Metastatic Breast Carcinoma in the Brain (tissue), 10 donors: Measurements from ENCODE around the gene PMVK.

DNA sequence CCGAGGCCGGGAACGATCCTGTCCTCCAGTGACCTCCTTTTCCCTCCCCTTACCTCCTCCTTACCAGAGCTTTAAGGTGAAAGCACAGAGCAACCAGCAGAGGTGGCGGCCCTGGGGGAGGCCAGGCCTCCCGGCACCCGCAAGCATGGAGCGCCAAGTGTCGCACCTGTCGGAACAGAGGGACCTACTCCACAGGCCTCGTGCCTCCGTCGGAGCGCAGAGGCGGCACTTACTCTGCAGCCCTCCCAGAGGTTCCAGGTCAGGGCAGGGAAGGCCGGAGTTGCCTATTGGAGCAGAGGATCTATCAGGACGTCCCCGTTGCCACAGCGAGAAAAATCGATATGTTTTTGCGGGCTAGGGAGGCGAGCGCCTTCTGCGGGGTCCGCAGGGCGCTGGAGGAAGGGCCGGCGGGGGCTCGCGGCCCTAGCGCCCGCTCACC lies 349 bp downstream of the JTB start:
- PRO-cap, 10 experiments = peak in 4 of 10 experiments; most common plus-strand start position 194 of the sequence (in 2); most common minus-strand start position 135 of the sequence (in 1)

- PRO-cap, 10 experiments = no peak in any of the 10 experiments
These were observed 2.2 kb downstream of the ATP8B2 start for GRCh38 chr1:154327498-154327928.

DNA sequence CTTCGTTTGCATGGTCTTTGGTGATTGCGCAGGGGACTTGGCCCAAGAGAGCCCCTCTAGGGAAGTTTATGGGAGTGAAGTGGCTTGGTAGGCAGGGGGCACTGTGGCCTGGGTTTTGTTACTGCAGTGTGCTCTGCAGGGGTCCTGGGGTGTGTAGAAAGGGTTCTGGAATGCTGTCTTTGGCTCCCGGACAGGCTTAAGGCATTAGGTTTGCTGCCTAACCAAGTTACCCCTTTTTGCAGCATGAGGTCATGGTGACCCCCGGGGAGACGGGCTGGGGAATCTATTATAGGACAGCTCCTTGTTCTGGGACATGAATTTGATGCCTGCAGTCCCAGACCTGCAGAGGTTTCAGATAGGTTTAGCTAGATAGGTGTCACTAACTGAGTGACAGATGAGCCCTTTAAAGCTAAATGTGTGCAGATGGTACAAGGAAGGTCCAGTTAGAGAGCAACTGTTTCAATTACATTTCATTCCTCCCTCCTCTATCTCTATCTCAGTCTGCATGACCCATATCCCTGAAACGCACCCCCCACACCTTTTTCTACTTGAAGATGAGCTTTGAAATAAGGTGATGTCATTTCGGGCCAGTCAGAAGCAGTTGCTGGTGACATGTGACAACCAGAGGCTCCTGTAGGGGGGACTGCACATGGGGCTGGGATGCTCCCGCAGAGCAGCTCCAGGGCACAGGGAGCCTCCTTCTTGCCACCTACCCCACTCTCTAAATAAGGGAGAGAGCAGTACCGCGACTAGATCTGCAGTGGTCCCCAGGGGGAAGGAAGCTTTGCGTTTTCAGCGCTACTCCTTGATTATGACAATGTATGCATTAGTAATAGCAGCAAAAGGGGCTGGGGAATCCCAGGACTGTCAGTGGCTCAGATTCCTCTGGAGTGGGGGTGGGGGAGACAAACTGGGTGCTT lies 4.2 kb downstream of the ATP8B2 start:
- PRO-cap, 10 experiments = no peak in any of the 10 experiments

- PRO-cap, 10 experiments = peak in 2 of 10 experiments; most common minus-strand start chr1:154353787 (in 2)
These were observed 28.2 kb downstream of the ATP8B2 start for GRCh38 chr1:154353494-154353972.

DNA sequence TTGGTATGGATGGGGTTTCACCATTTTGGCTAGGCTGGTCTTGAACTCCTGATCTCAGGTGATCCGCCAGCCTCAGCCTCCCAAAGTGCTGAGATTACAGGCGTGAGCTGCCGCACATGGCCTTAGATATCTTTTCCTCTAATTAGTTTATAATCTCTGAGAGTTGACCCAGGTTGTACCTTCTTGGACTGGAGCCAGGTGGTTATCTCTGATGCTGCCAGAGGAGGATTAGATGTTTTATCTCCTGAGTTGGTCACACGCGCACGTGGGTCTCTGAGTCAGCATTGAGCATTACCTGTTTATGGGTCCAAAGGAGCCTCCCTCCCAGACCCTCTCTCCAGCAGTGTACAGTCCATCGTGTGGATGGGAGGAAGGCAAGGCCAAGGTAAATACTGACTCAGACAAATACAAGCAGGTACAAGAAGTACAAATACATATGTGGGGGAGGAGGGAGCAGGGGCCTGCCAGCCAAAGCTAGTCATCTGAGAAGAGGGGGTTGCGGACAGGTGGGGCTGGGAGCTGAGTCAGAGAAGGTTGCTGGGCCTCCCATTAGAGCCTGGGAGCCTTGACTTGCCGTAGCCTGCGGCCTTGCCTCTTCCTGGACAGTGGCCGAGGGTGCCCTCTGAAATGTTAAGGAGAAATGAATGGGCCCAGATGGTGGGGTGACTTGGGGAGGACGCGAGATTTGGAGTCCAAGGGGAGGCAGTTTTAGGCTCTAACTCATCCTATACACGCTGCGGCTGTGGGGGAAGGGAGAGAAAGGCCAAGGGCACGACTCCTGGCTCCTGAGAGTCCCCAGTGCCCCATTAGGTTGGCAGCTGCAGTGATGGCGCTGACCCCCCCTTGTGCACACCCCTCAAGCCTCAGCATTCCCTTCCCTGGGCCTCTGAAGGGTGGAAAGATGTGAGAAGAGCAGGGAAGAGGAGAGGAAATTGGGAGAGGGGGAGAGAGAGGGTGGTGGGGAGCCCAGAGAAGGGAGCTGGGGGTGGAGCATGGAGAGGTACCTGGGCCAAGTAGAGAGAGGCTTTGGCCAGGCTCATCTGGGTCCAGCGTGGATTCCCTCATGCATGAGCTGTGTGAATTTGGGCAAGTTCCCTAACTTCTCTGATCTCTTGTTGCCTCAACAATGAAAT lies 13.3 kb downstream of the IL6R start:
- PRO-cap, 10 experiments = peak in 8 of 10 experiments; most common plus-strand start position 505 of the sequence (in 8); most common minus-strand start position 210 of the sequence (in 1)

- PRO-cap, 10 experiments = no peak in any of the 10 experiments
These were observed 25.1 kb downstream of the IL6R start for GRCh38 chr1:154430211-154430645.

GRCh38 chr1:154431539-154432190 lies 26.5 kb downstream of the IL6R start:
- PRO-cap, 10 experiments = no peak in any of the 10 experiments

DNA sequence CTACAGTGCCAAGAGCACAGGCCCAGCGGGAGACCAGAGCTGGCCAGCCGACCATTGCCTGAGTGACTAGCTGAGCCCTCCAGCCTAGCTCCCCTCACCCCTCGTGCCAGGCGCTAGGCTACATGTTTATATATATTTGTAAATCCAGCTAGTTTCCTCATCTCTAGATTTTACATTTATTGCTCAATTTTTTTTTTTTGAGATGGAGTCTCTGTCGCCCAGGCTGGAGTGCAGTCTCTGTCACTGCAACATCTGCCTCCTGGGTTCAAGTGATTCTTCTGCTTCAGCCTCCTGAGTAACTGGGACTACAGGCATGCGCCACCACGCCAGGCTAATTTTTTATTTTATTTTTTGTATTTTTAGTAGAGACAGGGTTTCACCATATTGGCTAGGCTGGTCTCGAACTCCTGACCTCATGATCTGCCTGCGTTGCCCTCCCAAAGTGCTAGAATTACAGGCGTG lies 28.4 kb downstream of the IL6R start:
- PRO-cap, 10 experiments = no peak in any of the 10 experiments

- PRO-cap, 10 experiments = peak in 1 of 10 experiments; most common plus-strand start chr1:154453873 (in 1)
These were observed 48.4 kb upstream of the TDRD10 start for GRCh38 chr1:154453409-154454238.

- PRO-cap, 10 experiments = no peak in any of the 10 experiments
These were observed 5.1 kb upstream of the TDRD10 start for GRCh38 chr1:154496831-154497325.

- PRO-cap, 10 experiments = no peak in any of the 10 experiments
These were observed 2.7 kb downstream of the UBE2Q1 start for GRCh38 chr1:154555795-154556207.

DNA sequence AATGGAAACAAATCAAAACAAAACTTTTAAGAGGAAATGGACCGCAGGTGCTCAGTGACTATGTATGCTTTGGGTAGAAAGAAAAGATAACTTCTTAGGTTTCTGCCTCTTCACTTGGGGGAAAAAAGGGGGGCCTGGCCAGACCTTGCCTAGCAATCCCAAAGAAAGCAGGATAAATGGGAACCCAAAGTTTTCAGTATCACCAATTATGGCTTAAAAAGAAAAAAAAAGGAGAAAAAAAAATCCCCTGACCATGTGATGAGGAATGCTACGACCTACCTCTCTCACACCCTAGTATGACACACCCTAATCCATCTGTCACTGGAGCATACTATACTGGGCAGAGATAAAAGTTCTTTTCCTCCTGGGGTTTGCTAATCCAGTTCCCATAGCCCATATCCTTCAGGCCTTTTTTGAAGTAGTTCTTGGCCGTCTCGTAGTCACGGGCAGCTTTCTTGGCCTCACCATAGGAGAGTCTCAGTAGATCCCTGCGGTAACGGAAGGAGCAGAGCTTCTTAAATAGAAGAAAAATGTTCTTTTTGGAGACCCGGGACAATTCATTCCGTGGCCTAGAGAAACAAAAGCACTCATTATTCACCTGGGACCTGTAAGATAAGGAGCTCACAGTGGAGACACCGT lies 17.0 kb downstream of the CHRNB2 start:
- PRO-cap, 10 experiments = no peak in any of the 10 experiments

DNA sequence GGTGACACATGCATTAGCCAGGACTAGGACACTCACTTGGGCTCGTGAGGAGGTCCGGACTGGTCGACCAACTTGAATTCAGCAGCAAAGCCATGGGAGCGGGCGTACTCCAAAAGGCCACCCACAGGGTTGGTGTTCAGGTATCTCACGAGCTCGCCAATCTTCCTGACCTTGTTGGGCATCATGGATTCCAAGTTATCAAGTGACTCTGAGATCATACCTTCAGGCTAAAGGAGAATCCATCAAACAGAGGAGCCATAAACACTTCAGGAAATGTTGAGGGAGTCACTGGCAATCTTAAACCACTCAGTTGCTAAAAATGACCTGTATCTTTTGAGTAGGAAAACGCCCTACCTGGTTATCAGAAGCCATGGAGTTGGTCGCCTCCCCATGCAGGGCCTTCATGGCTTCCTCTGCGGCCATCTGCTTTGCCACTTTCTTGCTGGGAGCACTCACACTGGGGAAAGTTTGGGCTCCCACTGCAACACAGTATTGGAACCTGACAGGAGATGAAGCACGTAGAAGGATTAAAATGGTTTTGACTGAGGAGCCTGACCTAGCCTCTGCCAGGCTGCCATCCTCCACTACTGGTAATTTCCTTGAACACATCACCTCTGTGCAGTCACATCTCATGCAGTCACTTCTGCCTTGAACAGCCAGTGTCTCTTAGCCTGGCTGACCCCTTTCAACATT lies 11.1 kb downstream of the ADAR start:
- PRO-cap, 10 experiments = no peak in any of the 10 experiments

DNA sequence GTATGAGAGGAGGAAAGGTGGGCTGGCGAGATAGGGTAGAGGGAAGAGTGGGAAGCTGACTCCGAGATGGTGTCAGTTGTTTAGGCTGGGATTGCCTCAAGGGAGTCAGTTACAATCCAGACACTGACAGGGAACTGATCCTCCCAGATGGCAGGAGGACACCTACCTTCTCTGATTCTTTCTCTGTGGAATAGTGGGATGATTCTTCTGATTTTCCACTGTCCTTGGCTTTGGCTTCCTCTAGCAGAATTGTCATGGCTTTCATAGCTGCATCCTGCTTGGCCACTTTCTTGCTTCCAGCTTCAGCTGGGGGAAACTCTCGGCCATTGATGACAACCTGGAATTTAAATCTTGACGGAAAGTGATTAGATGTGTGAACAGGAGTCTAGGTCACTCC lies 9.8 kb downstream of the ADAR start:
- PRO-cap, 10 experiments = no peak in any of the 10 experiments

DNA sequence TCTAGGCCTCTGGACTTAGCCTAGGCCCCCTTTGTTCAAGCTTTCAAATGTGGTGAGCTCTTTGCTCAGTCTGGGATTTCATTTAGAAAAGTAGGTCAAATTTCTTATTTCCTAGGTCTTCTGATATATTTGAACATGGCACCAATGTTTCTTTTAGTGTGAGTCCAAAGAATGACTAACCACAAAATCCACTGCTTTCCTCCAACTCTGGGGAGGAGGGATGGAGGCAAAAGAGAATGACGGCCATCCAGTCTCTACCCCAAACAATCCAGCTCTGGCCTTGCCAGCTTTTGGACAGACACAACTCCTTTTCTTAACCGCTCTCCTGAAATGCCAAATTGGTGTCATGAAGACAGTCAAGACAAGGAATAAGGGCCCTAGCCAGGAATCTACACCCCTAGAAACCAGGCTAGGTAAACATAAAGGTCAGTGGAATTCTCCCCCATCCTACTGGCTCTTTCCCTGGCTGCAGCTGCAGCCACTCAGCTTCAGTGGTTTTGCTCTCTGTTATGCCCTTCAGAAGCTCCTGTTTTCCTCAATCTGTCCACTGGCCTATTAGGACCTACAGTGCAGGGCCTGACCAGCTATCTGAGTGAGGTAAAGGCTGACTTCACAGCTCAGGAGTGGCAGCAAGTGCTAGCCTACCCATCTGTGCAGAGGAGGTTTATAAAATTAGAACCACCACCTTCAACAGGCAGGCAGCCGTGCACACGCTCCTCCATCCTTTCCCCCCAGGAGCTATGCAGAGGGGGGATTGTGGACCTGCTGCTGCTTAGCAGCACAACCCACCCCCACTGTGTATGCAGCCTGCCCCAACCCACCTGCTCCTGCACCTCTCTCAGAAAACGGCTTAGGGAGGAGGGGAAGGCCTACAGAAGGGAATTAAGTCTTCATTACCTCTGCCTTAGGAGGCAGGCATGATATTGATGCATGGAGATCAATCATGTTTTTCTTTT lies 8.5 kb downstream of the ADAR start:
- PRO-cap, 10 experiments = no peak in any of the 10 experiments

DNA sequence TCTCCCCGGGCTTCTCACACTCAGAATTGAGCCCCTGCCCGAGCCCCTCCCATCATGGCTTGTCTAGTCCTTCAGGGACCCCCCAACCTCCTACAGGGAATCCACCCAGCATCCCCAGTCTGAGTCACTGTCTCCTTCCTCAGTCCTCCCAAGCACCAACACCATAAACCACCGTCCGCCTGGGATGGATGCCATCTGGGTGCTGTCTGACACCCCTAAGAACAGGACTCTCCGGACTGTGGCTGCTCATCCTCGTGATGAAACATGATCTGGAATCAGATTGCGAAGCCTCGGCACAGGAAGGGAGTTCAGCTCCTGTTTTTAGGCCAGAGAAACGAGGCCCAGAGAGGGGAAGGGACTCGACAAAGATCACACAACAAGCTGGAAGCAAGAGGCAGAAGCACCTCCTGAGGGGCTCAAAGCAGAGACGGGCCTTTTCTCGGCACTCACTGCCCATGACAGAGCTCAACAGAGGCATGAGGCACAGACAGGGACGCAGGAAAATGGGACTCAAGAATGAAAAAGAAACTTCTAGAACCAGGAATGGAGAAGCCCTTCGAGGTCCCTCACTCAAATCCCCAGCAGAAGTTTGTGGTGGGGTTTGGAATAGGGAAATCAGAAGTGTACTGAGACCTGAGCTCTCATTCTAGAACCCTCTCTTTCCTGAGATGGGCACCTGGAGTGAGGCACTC lies 8.4 kb downstream of the KCNN3 start:
- PRO-cap, 10 experiments = no peak in any of the 10 experiments

- PRO-cap, 10 experiments = peak in 10 of 10 experiments; most common plus-strand start chr1:154936589 (in 5); most common minus-strand start chr1:154936647 (in 8)
These were observed at the start of gene PMVK for GRCh38 chr1:154936338-154937131. TSS of gene PMVK (minus strand) at chr1:154936719.

GRCh38 chr1:154956644-154956946 lies 696 bp upstream of the PBXIP1 start:
- PRO-cap, 10 experiments = no peak in any of the 10 experiments

- PRO-cap, 10 experiments = no peak in any of the 10 experiments
These were observed 7.0 kb downstream of the ZBTB7B start for GRCh38 chr1:155009386-155010203.

DNA sequence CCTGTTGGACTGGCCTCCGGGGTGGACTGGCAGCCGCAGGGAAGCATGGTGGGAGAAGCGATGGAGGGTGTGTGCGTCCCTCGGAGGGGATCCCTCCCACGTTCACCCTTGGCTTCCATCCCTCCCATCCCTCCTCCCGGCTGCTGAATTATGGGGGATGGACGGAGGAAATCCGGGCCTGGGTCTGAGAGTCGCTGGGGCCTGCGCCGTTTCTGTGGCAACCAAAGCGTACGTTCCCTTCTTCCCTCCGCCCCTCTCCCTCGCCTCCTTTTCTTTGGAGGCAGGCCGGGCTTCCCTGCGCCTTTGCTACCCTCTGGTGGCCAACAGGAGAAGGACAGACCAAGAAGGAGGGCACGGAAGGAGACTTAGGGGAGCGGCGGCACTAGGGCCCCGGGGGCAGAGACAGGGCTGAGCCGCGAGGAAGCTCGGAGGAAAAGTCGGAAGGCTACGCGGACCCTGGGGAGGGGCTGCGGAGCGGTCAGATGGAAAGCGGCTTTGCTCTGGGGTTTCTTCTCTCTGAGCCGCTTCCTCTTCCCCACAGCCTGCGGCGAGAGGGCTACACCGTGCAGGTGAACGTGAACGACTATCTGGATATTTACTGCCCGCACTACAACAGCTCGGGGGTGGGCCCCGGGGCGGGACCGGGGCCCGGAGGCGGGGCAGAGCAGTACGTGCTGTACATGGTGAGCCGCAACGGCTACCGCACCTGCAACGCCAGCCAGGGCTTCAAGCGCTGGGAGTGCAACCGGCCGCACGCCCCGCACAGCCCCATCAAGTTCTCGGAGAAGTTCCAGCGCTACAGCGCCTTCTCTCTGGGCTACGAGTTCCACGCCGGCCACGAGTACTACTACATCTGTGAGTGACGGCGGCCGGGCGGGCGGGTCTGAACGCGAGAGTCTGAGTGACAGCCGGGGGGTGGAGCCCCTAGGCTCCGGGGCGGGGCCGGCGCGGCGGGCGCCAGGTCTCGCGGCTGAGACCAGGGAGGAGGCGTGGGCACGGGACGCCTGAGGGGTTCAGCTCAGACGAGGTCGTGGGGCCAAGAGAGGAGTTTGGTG lies 6.2 kb downstream of the EFNA3 start:
- PRO-cap, 10 experiments = peak in 10 of 10 experiments; most common plus-strand start position 452 of the sequence (in 8); most common minus-strand start position 276 of the sequence (in 5)